Non-pigmented ciliary epithelial cell (primary cell): ENCODE measurements around the genes SH2D1B, PBX1 and TMCO1.

DNA sequence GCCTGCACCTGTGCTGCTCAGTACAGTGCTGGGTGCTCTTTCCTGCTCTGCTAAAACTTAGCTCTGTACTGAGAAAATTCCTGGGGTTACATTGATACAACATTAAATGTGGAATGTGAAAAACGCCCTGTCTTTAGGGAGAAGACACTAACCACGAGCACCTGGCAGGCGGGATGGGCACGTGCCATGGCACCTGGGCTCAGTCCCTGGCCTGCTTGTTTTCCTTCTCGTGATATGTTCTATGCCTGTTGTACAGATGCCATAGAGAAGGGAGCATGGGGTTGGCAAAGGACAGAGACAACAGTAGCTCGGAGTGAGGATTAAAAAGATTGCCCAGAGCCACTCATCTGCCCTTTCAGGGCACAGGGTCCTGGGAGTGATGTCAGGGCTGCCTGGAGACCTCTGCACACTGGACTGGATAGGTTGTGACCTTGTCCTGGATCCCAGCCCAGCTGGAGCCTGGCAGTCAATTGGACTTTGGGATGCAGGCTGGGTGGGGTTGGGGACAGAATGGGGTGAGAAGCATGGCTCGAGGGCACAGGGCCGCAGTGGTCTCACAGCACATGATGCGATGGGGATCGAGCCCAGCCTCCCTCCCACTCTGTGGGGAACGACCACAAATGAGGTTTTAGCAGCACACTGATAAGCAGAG, 4.2 kb downstream of the SPATA46 start:
- RRBS: no CpG with 5 or more reads among the region's 11 CpGs

GRCh38 chr1:162412026-162412361, at the start of gene SH2D1B:
Gene SH2D1B (minus strand): TSS chr1:162412136.
- RRBS: no CpG with 5 or more reads among the region's 2 CpGs

GRCh38 chr1:162499972-162500365, 2.4 kb downstream of the UHMK1 start:
- RRBS: no CpG with 5 or more reads among the region's 6 CpGs

- RRBS: no CpG with 5 or more reads among the region's 15 CpGs
Measured at GRCh38 chr1:162544974-162545526, 16.5 kb upstream of the UAP1 start.

GRCh38 chr1:162676553-162677316, 44.5 kb downstream of the DDR2 start:
- RRBS: no CpG with 5 or more reads among the region's 8 CpGs

- RRBS: no CpG with 5 or more reads among the region's 2 CpGs
Measured at GRCh38 chr1:162752820-162753614, 37.5 kb upstream of the HSD17B7 start.

DNA sequence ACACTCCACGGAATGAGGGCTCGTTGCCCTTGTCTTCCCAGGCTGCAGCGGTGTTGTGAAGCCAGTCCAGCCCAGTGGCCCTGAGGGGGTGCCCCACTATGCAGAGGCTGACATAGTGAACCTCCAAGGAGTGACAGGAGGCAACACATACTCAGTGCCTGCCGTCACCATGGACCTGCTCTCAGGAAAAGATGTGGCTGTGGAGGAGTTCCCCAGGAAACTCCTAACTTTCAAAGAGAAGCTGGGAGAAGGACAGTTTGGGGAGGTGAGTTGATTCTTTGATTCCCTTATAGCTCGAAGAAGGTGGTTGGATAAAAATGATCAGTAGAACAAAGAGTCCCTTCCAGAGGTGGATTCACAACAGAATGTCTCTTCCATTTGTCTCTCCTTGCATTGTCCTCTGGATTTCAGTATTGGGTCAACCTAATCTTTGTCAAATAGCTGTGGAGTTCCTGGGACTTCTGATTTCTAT, 18.5 kb upstream of the HSD17B7 start:
- RRBS: no CpG with 5 or more reads among the region's 5 CpGs

DNA sequence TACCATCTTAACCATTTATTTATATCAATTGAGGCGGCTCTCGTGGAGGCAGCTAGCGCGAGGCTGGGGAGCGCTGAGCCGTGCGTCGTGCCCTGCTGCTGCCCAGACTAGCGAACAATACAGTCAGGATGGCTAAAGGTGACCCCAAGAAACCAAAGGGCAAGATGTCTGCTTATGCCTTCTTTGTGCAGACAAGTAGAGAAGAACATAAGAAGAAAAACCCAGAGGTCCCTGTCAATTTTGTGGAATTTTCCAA, 202.4 kb upstream of the PBX1 start:
- RRBS: no CpG with 5 or more reads among the region's 9 CpGs

- RRBS: 3% methylated on average over 10 of the region's 33 CpGs
Measured at GRCh38 chr1:164558983-164560147, at the start of gene PBX1. Gene PBX1 (plus strand): TSS chr1:164559184.

DNA sequence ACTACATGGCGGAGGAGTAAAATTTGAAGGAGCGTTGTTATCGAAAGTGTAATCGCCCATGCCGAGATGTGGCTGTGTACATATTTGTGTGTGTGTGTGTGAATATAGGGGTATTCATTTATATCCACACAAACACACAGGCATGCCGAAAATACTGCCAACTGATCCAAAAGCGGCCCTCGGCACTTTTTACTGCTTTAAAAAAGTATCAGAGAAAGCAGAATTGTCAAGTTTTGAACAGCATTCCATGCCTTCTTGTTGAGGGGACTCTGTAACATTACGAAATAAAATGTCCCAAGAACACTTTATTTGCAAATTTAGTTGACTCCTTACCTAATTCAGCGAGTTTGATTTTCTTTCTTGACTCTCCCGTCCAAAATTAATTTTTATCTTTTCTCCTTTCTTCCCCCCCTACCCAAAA, 1.2 kb downstream of the PBX1 start:
- RRBS: no CpG with 5 or more reads among the region's 11 CpGs

- RRBS: no CpG with 5 or more reads among the region's 1 CpG
Measured at GRCh38 chr1:164561602-164561886, 2.6 kb downstream of the PBX1 start.

DNA sequence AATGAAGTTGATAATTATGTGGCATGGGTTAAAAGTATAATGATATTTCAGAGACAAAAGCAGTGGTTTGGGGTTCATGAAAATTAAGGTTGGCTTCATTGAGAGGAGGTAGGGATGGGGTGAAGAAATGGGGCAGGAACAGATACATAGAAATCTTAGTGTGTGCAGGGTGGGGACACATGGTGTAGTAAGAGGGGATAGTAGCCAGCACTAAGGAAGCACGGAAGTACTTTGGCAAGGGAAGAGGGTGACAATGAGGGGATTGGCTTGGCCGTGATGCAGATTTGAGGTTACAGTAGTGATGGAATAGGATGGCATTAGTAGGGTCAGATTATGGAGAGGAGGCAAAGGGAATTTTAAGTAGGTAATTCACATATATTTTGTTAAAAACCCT, 118.6 kb downstream of the PBX1 start:
- RRBS: no CpG with 5 or more reads among the region's 2 CpGs

- RRBS: no CpG with 5 or more reads among the region's 2 CpGs
Measured at GRCh38 chr1:164686053-164686496, 127.1 kb downstream of the PBX1 start.

GRCh38 chr1:164708837-164709819, 150.1 kb downstream of the PBX1 start:
- RRBS: no CpG with 5 or more reads among the region's 14 CpGs

- RRBS: no CpG with 5 or more reads among the region's 11 CpGs
Measured at GRCh38 chr1:164748048-164749189, 189.4 kb downstream of the PBX1 start.

DNA sequence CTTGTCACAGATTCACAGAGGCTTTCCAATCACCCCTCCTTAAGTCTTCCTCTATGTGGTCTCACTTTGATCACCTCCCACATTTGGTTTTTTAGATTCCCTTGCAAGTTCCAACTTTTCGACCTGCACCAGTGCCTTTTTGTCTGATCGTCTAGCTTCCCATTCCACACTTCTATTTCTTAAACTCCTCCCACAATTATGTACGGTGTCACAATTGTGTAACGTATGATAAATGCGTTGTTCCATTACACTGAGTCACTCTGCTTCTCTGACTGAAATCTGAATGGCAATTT, 320.2 kb downstream of the LMX1A start:
- RRBS: no CpG with 5 or more reads among the region's 5 CpGs

GRCh38 chr1:165696649-165697174, 1.6 kb downstream of the ALDH9A1 start:
- RRBS: no CpG with 5 or more reads among the region's 2 CpGs

DNA sequence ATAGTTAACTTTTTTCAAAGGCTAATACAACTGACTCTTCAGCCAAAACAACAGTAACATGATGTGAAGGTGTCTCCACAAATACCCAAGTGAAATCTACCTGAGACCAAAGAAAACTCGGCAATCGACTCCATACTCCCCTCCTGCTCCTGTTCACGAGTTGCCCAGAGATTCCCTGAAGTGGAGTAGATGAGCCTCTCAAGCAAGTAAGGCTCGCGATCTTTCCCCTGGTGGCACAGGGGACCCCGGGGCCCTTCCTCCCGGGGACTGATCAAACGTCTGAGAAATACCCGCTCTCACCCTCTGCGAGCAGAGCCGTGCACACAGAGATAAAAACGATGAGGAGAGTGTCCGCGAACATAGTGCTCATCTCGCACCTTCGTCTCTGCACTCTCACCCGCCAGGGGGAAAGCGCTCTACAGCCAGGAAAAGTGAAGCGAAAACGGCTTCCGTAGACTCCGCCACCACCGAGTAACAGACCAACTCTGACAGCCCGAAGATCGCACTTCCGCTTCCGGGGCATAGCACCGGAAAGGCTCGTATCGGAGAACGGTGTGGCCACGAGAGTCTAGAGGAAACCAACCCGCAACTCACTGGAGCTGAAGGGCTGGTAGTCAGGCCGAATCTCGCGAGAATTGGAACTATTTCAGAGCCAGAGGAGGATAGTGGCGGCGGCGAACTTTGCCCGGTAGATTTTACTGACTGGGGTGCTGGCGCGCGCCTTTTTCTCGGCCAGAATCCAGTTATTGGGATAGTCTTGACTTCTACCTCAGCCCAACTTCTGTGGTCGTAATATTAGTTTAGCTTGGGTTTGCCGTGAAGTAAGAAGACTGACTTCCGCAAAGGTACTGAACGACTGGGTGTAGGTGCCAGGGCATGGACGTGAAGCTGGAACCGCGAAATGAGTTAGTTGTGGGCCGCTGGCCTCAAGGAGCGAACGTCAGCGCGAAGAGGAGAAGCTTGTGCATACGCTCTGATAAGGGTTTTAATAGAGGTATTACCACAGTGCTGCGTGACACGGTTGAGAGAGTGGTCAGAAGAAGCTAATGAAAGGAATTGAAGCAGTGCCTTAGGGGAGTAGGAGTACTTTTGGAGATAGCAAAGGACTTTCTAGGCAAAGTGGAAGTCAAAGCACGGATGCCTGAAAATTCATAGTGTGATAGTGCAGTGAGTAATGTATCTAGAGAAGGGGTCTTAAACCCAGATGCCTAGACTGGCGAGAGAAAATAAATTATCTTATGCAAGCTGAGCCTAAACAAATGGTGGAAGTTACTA, at the start of gene TMCO1:
Gene TMCO1, minus strand, starts transcription at position 487 of the 1,275 bp plus-strand sequence.
- RRBS: no CpG with 5 or more reads among the region's 61 CpGs

DNA sequence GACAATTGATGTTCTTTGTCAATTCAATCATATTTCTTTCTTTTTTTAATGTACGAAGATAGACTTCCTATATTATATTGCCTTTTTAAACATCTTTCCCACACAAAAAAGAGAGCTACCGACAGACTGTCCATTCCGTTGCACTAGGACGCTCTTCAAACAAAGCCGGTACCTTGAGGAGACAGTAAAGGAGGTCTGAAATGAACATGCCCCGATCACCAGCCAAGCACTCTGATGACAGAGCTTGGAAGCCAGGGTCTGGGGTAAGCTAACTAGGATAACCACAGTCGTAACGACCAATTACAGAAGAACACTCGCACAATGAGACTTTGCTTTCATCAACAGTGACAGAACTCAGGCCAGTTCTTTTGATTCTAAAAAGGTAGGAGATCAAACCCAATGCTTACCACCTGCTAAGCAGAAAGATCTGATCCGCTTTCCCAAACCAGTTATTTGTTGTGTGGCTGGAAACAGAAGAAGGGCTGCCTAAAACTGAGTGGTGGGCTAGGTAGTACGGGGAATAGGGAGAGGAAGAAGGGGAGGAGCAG, 38.2 kb downstream of the UCK2 start:
- RRBS: no CpG with 5 or more reads among the region's 11 CpGs

GRCh38 chr1:165896148-165896770, 68.8 kb downstream of the UCK2 start:
- RRBS: no CpG with 5 or more reads among the region's 14 CpGs